ENCODE measurements around a stretch of chr11.

DNA sequence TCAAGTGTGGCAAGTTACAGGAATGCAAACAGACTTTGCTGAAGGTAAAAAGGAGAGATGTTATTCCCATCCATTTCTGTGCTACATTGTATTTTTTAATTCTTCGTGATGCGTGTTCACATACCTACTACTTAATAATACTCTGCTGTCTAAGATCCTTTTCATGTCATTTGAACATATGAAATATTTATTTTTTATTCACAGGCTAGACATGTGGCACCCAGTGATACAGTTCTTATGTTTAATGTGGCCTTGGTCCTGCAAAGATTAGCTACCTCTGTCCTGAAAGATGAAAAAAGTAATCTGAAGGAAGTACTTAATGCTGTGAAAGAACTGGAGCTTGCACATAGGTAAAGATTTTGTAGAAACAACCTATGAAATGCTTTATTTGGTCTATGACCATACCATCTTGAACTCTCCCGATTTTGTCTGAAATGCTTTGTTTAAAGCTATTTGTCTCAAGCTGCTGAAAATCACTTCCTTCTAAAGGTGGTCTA is 19.3 kb downstream of the CTR9 start:
- PRO-cap = no peak

DNA sequence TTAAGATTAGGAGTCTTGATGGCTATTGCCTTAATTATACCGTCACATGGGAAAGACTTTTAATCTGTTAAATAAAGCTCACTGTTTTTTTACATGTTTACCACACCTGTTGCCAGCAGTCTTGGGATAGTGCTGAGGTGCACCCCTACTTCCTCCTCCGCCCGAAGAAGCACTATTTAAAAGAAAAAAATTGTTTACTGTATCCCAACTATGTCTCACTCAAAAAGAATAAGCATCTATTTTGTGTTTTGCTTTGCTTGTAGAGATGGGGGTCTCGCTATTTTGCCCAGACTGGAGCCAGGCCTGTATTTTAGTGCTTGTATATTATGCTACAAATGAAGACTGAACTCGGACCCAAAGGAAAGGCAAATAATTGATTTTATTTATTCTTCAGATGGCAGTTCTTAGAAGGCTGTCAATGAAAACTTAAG is 2.0 kb downstream of the EIF4G2 start:
- PRO-cap = no peak

DNA sequence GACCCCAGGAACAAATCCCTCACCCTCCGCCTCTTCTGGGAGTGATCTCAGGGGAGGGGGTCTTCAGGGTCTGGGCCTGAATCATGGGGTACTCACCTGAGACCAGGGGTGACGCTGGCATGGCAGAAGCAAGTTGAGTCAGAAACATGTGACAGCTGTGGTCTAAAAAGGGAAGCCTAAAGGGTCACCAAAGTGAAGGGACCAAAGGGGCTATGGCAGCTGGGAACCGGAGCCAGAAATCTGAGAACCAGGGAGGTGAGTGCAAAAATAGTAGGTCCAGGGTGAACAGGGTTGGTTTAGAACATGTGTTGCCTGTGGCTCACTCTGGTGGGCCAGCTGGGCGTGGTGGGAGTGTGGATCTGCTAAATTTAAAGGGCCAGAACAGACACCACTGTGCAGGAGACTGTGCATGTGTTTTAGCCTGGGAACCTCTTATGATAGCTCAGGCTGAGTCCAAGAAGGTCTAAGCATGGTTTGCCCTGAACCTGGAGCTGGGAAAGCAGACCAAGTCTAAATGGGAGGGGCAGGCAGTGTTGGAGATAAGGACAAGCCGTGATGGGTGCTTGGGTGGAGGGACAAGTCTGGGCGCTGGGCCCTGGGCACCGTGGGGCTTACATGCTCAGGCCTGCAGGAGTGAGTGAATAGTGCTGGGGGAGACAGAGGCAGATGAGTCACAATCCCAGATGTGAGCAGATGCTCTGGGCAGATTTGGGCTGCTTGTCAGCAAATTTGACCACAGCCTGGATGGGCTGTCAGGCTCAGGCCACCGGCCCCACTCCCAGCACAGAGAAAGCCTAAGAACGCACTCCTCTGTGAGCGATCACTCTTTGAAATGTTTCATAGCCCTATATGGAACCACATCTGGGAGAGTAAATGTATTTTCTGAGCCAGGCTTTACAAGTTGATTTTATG is 41.4 kb upstream of the ZBED5 start:
- PRO-cap = unidirectional peak, minus-strand start at position 833 of the sequence

GRCh38 chr11:10908747-10909077 is 50.9 kb upstream of the ZBED5 start:
- PRO-cap = no peak

GRCh38 chr11:10911485-10912388 is 53.9 kb upstream of the ZBED5 start:
- PRO-cap = no peak

DNA sequence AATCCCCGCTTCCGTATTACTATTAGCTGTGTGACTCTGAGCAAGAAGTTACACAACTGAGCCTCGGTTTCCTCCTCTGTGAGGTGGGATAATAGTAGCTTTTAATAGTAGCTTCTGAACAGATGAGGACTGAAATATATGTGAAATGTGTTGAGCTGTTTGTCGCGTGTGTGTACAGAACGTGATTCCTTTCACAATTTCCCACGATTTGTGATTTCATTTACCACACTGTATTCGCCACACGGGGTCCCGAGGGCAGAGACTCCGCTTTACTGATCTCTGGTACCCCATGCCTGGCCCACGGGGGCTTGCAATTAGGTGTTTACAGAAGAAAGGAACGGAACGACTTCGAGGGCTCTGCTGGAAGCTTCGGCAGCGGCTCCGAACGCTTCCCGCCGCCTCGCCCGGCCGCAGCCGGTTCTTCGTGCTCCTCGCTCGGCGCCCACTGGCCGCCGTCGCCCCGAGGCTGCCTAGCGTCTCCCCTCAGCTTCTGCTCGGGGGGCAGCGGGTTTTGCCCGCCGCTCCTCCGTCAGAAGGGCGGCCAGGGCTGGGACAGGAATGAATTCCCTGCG is 72.7 kb upstream of the ZBED5 start:
- PRO-cap = no peak

DNA sequence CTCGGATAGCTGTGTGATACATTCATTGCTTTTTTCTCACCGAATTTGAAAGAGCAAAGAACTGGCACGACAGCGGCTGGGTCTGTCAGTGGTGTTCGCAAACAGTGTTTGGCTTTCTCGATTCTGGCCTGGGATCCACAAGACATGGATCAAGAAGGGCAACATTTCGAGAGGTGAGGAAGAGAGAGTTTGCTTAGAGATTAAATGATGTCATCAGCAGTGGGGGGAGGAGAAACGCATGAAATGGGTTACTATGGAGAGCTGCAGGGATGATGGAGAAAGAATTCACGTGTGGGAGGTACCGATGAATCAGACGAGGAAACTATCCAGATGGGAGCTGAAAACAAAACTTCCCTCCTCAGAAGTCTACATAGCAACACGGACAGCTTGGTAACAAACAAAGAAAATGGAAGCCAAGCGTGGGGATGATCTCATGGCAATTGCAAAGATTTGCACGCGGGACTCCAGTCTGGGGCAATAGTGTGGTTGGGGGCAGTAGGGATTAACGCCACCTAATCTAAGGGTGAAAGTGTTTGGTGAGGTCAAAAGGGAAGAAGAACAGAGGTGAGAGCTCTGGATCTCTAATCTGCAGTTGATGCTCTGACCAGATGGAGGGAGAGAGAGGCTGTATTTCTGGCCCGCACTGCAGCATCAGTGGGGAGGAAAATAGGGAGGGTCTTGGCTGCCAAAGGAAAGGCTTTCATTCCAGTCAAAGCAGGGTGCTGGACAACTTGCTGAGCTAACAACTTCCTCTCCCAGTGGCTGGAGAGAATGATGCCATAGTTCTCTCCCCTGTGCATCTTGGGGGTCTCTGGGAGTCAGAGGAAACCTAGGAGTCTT is 43.3 kb upstream of the CSNK2A3 start:
- PRO-cap = no peak

- PRO-cap = no peak
These were observed 54.3 kb upstream of the CSNK2A3 start for GRCh38 chr11:11406966-11408116.

DNA sequence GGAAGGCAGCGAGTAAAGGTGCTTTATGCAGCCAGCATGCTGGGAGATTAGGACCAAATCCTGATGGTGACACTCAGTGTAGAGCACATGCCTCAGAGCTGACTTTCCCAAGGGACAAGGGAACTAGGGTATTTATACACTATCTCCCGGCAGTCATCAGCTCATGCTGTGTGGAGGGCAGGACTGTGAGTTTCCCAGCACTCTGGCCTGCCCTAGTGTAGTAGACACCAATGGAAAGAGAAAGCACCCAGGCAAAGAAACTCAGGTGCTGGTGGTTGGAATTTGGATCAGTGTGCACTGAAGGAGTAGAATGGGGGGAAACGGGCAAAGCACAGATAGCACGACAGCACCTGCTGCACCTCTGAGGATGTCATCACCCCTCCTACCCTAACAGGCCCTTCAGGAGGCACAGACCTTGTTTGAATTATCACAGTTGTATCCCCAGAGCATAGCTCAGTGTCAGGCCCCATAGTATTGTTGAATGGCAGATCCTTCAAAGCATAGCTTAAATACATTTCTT is 128.4 kb upstream of the CSNK2A3 start:
- PRO-cap = no peak

DNA sequence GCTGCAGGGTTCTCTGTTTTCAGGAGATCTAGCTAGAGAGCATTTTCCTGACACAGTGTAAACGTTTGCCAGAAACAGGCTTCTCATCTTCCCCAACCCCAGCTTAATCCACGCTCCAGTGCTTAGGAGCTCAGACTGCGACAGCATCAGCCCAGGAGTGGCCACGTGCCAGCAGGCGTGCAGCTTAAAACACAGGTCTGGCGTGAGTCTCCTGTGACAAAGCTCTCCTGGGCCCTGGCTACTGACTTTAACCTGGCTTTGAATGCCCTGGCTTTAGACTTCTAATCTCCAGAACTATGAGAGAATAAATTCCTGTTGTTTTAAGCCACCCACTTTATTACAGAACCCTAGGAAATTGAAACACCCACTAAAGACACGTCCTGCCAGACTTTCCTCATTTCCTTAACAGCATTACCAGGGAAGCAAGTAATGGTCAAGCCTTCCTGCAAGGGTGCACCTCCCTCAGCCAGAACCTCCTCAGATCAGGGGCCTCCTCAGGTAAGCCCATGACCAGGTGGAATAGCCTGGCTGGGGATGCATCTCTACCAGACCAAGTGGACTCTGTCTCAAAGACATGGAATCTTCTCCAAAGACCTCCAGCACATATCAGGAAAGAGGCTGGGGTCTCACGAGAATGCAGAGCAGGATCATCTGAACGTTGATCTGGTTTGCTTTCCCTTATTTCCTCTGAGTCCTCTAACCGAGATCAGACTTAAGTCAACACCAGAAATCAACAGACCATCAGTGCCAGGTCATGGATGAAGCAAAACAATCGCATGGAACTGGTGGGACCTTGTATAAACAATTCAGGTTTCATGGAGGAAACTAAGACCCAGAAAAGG is 66.3 kb downstream of the GALNT18 start:
- PRO-cap = no peak

- PRO-cap = no peak
These were observed 41.2 kb downstream of the GALNT18 start for GRCh38 chr11:11580453-11581132.

GRCh38 chr11:12009622-12009895 is 1.1 kb upstream of the DKK3 start:
- PRO-cap = no peak

DNA sequence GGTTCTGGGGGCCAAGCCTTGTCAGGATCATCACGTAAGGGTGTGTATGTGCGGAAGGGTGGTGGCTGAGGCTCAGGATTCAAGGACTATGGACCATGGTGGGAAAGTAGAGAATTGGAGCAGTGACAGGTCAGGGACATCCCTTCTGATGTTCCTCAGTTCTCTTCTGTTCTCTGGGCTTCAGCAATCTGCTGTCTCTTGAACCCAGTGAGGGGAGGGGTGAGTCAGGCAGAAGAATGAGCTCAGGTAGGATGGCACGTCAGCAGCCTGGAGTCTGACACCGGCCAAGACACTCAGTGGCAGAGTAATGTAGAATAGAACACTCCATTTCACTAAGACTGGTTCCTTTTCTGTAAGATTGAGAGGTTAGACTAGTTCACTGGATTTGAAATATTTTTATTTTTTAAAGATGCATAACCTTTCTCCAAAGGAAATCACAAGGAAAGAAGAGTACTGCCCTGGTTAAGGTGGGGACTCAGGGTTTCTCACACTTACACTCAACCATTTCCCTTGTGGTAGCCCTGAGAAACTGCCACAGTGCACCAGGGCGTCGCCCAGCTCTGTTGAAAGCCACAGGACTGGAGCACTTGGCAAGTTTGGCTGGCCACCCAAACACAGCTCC is 23.2 kb upstream of the MICAL2 start:
- PRO-cap = no peak

GRCh38 chr11:12111457-12112153 is 1.2 kb downstream of the MICAL2 start:
- PRO-cap = unidirectional peak, minus-strand start at chr11:12111692

DNA sequence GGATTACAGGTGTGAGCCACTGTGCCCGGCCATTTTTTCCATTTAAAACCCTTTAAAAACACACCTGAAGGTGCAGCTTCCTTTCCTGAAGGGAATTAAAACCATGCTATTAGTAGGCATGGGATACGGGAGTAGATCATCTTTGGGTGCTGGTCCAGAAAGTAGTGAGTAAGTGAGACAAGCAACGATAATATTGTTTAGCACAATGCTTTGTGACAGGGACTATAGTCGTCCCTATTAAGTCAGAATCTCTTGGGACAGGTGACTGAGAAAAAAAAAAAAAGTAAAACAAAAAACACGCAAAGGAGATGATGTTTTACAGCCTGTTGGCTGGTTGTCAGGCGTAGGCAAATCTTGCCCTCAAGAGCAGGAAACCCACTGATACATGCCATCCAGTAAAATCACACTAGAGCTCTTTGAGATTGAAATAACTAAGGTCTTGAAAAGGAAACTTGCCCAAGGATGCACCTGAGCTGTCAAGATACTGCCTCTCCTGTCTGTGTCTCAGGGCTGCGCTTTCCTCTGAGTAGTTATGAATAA is 23.0 kb downstream of the MICAL2 start:
- PRO-cap = no peak

- PRO-cap = no peak
These were observed 27.7 kb downstream of the MICAL2 start for GRCh38 chr11:12138087-12138525.

DNA sequence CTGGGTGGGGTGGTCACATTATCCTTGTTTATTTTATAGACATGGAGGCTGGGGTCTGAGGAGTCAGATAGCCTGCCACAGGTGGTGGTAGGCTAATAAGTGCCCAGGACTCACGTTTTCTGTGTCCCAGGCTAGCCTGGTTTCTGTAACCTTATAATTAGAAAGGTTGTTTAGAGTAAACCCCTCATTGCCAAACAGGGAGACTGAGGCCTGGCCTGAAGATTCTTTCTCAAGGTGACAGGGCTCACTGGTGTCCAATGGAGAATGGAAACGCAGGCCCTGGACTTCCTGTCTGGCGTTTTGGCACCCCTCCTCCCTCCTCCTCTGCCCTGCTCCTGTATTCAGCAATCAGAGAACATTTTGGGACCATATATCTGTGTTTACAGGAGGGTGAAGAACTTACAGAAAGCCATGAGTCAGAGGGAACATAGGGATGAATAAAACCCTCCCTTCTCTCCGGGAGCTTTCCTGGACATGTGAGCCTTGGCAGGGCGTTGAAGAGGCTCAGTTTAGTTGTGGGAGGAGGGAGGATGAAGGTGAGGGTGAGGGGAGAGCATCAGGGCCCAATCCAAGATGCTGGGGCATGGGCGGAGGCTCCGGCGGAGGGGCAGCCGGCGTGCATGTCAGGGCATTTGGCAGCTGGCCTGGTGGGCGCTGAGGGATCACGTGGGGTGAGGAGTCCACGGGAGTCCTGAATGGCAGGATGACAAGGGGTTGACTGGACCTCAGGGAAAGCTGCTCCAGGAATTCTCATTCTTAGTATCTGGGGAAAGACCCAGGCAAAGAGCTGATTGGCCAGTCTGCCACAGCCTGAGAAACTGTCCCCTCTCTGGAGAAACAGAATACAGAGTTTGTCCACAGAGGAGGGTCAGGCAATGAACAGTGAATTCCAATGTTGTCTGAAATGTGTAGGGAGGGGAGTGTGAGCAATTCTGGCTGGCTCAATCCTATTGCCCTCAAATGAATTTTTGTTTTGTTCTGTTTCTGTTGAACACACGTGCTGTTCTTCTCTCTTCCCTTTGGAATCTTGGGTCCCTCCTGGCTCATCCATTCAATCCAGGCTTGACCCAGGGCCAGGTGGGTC is 28.9 kb downstream of the MICAL2 start:
- PRO-cap = no peak

DNA sequence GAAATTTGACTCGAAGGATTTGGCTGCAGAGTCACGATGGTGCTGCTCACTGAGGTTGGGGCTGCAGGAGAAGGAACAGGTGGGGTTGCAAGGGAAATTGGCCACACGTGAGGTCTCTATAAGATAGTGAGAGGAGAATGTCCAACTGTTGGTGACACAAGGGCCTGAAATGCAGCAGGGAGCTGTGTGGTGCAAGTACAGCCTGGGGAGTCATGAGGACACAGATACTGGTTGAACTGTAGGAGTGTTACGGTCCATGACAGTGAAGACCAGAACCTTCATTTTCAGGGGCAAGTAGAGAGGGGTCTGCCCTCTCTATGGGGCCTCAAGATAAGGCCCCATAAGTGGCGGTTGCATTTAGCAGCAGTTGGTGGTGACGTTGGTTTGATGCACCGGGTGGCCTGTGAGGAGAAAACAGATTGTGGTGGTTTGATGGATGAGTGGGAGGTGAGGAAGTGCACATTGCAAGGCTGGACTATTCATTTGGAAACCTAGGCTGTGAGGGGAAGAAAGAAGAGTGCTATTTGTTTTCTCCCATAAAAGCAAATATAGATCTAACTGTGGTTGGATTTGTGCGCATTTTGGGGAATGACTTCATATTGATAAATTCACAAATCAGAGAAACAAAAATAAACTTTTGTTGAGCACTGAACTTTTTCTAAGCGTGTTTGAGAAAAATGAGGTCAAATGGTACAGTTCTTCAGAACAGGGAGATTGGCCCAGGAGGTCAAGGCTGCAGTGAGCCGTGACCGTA is 39.4 kb downstream of the MICAL2 start:
- PRO-cap = no peak

DNA sequence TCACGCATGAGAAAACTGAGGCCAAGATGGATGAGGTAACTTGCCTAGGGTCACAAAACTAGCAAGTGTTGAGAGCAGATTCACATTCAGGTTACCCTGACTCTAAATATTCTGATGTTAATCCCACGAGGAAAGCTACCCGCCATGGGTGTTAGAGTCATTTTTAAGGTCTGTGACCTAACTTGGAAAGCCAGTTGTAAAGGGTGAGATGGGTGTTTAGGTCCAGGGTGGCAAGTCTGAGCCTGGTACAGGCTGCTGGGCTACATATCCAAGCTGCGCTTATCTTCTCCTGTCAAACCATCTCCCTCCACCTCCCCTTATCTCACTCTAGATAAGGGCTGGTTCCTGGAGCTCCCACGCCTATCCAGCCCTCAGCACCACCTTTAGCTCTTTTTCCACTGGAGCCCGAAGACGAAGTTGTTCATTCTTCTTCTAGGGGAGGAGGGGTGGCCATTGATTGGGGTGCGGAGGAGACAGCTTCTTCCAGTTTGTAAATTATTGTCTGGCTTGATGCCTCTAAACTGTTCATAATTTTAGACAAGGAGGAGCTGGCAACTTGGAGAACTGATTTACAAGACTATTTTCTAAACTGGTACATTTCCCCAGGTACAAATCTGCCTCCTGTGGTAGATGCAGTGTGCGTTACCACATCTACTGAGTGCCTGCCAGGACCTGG is 48.5 kb downstream of the MICAL2 start:
- PRO-cap = no peak

- PRO-cap = no peak
These were observed 49.2 kb downstream of the MICAL2 start for GRCh38 chr11:12159462-12160118.

All from Metastatic Lung Carcinoma in the Adrenal Gland (tissue), 1 donor.